Measurements from ENCODE around the genes EIF3J, DUOXA2 and DUOXA1.

DNA sequence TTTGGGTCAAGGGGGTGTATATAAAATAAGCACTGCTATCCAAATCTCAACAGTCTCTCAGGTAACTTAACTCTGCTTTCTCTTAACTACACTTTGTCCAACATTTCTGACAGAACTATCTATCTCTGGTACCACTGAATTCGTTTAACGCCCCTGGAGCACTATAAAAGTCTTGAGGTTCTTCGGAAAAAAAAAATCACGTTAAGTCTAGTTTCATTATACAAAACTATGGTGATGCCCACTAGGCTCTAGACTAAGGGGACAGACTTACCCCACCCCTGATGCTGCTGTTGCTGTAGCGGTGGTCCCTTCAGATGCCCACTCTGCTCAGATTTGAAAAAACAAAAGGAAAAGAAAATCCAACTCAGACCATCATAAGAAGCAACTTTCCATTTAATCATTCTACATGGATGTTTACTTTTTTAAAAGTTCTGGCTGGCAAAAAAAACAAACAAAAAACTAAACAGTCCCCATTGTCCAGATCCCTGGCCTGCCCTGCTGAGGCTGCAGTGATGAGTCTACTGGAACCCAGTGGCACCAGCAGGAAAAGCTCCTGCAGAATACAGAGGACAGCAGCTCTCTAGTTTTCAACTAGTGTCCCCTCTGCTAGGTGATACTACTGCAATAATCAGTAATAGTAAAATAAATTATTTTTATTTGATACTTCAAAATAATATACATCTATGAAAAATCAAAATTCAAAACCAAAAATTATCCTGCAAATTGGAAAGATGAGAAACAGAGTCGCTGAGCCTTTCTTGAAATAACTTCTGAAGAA is 46.3 kb downstream of the WDR76 start:
- PRO-cap = no peak
- RRBS, 2 experiments = no CpG with 5 or more reads among the region's 6 CpGs

DNA sequence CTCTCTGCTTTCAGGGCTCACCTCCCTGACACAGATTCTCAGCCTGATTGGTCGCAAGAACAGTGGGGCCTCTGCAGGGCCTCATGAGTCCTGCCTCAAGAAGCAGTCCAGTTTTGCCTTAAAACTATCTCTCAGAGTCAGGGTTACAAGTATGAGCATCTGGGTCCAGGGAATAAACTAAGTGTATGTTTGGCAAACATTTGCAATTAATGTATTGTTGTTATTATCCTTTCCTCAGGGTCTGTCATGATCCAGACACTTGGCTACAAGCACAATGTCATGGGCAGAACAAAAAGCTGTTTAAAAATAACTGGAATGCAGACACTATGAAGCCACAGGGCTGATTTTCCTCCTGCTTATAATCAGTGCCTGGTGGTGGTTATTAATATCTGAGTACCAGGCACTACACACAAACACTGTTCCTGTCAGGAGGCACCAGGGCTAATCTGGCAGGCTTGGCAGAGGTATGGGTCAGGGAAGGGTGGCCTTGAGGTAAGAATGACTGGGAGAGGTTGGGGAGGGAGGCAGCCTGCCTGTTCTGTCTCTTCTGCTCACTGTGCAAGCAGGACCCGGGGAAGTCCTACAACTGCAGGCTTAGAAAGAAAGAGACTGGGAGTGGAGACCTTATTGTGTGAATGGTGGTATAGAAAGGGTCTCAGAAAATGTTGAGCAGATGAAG is 67.1 kb downstream of the WDR76 start:
- PRO-cap = no peak
- RRBS, 2 experiments = no CpG with 5 or more reads among the region's 2 CpGs

DNA sequence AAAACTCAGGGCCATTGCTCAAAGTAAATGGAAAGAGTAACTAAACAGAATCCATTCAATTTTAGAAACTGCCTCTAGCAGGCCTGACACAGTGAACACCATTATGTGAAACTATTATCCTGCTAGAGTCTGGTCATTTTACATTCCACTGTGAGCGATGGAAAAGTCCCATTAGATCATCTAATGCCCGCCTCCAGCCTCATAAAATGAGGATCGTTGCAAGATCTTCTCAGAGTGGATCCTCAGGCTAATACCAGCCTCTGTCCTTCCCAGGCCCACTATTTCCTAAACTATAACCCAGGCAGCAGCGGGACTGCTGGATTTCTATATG is 107.7 kb downstream of the WDR76 start:
- PRO-cap = no peak
- RRBS, 2 experiments = no CpG with 5 or more reads among the region's 4 CpGs

- PRO-cap = no peak
- RRBS, 2 experiments = no CpG with 5 or more reads among the region's 16 CpGs
These were observed 1.8 kb upstream of the EIF3J start for GRCh38 chr15:44535036-44535622.

- PRO-cap = bidirectional peak, plus-strand start at chr15:44537181, minus-strand start at chr15:44536857
- RRBS, 2 experiments = under 1 to 2% methylated on average over 27 of the region's 73 CpGs
These were observed at the start of gene EIF3J for GRCh38 chr15:44536960-44537519. EIF3J (plus strand) TSS chr15:44537147.

- PRO-cap = no peak
- RRBS, 2 experiments = no CpG with 5 or more reads among the region's 14 CpGs
These were observed 1.0 kb downstream of the SPG11 start for GRCh38 chr15:44662294-44662998.

DNA sequence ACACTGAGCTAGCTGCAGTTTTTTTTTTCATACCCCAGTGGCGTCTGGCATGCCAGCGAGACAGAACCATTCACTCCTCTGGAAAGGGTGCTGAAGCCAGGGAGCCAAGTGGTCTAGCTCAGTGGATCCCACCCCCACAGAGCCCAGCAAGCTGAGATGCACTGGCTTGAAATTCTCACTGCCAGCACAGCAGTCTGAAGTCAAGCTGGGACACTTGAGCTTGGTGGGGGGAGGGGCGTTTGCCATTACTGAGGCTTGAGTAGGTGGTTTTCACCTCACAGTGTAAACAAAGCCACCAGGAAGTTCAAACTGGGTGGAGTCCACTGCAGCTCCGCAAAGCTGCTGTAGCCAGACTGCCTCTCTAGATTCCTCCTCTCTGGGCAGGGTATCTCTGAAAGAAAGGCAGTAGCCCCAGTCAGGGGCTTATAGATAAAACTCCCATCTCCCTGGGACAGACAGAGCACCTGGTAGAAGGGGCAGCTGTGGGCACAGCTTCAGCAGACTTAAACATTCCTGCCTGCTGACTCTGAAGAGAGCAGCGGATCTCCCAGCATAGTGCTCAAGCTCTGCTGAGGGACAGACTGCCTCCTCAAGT is 19.8 kb upstream of the SPG11 start:
- PRO-cap = no peak
- RRBS, 2 experiments = no CpG with 5 or more reads among the region's 5 CpGs

- PRO-cap = unidirectional peak, plus-strand start at chr15:44727093
- RRBS, 2 experiments = no CpG with 5 or more reads among the region's 2 CpGs
These were observed 9.4 kb upstream of the TRIM69 start for GRCh38 chr15:44726988-44727366.

GRCh38 chr15:44727367-44727872 is 8.9 kb upstream of the TRIM69 start:
- PRO-cap = no peak
- RRBS, 2 experiments = no CpG with 5 or more reads among the region's 3 CpGs

GRCh38 chr15:45030612-45031121 is 7.7 kb downstream of the SORD start:
- PRO-cap = no peak
- RRBS, 2 experiments = no CpG with 5 or more reads among the region's 3 CpGs

DNA sequence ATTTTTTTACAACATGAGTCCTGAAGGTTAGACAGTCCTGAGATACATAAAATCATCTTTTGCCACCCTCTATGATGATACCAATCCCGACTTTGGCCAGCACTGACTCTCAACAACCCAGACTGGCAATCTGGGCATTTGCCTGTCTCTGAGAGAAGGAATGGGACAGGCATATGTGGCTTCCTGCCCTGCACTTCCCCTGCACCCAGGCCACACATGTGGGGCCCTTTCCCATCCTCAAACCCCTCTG is 17.3 kb downstream of the DUOX2 start:
- PRO-cap = no peak
- RRBS, 2 experiments = no CpG with 5 or more reads among the region's 1 CpG

DNA sequence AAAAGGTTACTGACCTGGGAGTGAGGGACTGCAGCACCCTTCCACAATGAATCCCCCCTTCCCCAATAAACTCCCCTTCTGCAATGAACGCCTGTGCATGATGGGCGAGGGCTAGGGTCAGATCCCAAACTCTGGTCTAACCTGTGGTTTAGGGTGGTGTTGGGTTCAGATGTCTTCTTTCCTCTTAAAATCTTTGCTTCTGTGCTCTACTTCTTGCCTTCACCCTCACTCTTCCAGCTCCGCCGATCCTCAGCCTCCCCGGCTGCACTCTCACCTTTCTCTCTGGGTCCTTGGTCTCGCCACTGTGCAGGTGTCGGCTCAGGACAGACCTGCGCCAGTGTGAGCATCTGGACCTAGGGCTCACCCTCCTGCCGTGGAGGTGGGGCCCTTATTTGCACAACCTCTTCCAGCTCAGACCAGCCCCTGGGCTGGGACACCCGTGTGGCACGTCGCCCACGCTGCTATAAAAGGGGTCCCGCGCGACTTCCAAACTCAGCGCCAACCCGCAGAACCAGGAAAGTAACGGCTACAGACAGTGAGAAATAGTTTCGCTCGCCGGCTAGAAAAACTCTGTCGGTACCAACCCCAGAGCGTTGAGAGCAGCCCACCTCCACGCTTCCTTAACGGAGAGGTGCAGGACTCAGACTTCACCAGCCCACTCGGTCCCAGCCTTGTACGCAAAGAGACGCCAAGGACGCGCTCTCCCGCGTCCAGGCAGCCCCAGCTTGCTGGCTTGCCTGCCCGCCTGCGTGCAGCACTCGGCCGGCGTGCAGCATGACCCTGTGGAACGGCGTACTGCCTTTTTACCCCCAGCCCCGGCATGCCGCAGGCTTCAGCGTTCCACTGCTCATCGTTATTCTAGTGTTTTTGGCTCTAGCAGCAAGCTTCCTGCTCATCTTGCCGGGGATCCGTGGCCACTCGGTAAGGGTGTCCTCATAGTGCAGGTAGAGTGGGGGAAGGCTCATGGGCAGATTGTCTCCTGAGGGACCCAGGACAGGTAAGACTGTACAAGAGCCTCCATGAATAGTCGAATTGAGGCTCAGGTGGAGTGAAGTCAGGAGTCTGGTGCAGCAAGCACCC is at the start of gene DUOXA2:
Gene DUOXA2 (plus strand): TSS at position 495 of the 1,080 bp plus-strand sequence.
- PRO-cap = no peak
- RRBS, 2 experiments = 24 to 81% methylated on average over 8 of the region's 48 CpGs

DNA sequence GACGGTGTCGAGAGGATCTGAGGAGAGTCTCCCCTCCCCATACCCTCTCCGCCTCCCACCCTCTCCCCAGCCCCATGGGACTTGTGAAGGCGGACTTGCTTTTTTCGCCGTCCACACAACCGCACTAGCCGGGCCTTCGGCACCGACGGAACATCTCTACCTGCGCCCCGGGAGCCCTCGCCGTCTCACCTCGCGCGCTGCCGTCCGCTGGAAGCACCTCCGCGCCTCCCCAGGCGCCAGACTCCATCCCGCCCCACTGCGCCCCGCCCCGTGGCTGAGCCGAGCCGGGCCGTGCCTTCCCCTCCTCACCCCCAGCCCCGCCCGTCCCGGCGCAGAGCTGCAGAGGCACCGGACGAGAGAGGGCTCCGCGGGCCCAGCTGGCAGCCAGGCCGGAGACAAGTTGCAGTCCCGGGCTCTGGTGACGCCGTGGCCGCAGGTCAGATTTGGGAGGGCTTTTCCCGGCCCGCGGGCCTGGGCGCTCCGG is at the start of gene DUOXA1:
Gene DUOXA1 (minus strand): TSS at position 217 of the 484 bp plus-strand sequence.
- PRO-cap = no peak
- RRBS, 2 experiments = 83 to 92% methylated on average over 19 to 20 of the region's 48 CpGs

- PRO-cap = bidirectional peak, plus-strand start at chr15:45198859, minus-strand start at chr15:45198695
- RRBS, 2 experiments = 0% methylated on average over 6 of the region's 37 CpGs
These were observed 10.7 kb upstream of the SHF start for GRCh38 chr15:45198311-45199019.

- PRO-cap = no peak
- RRBS, 2 experiments = no CpG with 5 or more reads among the region's 11 CpGs
These were observed 17.4 kb upstream of the SLC28A2 start for GRCh38 chr15:45234427-45235140.

DNA sequence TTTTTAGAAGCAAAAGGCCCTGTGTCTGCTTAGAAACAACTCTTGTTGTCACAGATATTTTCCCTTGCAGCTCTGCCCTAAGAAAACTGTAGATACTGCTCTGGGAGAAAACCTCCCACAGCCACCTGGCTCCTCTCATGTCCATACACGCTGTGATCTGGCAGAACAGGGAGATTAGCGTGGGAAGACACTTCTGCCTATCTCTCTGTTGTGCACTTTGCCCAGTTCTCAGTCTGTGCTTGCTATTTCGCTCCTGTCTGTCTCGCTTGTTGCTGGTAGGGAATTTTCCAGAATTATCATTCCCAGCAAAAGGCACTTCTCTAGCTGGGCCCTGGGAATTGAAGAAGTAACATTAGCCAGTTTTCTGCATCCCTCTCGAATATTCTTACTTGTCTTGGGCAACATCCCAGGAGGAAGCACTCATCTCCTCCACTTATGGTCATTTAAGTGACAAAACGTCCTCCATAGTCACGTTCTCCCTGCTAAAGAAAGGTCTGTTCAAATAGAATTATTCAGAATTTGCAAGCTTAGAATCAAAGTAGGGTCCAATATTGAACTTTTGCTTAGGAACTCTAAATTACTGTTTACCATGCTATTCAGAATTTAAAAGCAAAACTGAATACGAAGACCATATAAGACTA is 8.2 kb upstream of the GATM start:
- PRO-cap = no peak
- RRBS, 2 experiments = no CpG with 5 or more reads among the region's 8 CpGs

DNA sequence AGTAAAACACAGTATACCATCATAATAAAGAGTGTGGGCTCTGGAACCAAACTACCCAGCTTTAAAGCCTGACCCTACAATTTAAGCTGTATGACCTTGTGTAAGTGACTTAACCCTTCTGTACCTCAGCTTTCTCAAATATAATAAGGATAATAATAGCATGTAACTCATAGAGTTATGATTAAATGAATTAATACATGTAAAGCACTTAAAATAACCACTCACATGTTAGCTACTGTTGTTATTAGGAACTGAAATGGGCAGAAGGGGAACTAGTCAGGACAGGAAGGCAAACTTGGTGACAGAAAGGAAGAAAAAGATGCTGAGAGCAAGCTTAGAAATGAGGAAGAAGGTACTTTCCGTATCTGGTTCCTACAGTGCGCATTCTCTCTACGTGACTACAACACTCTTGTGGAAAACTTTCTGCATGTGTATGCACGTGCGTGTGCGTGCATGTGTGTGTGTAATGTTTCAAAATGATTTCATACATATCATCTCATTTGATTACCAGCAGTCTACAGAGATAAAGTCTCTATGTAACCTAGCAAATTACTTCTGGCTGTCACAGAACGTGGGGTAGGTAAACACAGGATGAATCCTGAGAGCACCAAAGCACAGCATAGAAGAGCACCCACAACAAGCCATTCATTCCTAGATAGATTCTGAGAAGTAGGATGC is 10.1 kb upstream of the SPATA5L1 start:
- PRO-cap = no peak
- RRBS, 2 experiments = no CpG with 5 or more reads among the region's 7 CpGs

- PRO-cap = no peak
- RRBS, 2 experiments = no CpG with 5 or more reads among the region's 4 CpGs
These were observed 4.7 kb downstream of the C15orf48 start for GRCh38 chr15:45435078-45435558.

- PRO-cap = no peak
- RRBS, 2 experiments = no CpG with 5 or more reads among the region's 1 CpG
These were observed 742 bp upstream of the BLOC1S6 start for GRCh38 chr15:45586481-45586792.

- PRO-cap = no peak
- RRBS, 2 experiments = no CpG with 5 or more reads among the region's 1 CpG
These were observed 24.9 kb downstream of the SQOR start for GRCh38 chr15:45659838-45660106.

Measured in HEK293 (cell line).